ENCODE measurements around a stretch of chr3.

DNA sequence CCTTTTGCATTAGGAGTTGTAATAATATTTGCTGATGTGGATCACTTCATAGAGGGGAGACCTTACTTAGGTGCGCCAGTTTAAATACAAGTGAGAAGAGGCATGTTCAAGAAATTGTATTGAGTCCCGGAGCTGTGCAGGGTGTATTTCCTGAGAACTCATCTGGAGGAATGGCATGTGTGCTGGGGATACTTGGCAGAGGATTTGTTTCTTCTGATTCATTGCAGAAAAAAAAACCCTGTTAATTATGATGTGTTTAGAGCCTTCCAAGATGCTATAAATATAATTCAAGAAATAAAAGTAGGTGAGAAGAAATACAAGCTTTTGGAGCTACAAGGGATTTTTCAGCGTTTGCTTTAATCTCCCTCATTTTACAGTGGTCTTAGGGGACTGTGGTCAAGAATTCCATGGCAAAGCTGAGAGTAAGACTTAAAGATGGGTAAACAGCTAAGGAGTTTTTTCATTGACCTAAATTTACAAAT is 97.6 kb downstream of the TPRG1 start:
- PRO-cap, 10 experiments, result peak in 2 of 10 experiments; most common minus-strand start position 164 of the sequence (in 2)

GRCh38 chr3:189324504-189325307 is 152.9 kb downstream of the TPRG1 start:
- PRO-cap, 10 experiments, result peak in 1 of 10 experiments; most common plus-strand start chr3:189325050 (in 1); most common minus-strand start chr3:189324774 (in 1)

- PRO-cap, 10 experiments, result no peak in any of the 10 experiments
Observed at GRCh38 chr3:189490815-189491275, 140.3 kb upstream of the TP63 start.

- PRO-cap, 10 experiments, result no peak in any of the 10 experiments
Observed at GRCh38 chr3:189702221-189702636, 71.0 kb downstream of the TP63 start.

DNA sequence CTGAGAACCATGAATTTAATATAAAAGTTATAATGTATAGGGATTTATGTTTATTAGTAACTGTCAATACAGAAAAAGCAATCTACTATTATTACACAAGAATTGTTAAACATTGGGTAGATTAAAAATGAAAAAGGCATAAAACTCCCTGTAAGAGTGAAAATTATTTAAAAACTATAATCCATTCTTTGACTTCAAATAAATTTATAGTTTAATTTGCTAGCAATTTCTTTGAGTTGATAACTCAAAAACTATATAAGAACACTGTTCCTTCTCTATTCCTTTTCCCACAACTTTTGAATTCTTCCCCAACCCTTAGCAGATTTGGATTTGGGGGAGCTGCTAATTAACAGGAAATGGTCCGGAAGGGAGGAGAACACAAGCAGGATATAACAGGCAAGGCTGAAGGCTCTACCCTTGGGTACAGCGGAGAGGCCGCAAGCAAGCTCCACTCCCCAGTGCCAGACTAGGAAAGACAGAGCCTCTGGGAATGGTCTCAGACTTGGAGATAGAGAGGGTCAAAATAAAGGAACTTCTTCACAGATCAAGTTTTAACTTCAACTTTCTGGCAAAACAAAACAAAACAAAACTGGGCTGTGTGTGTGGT is 160.8 kb downstream of the TP63 start:
- PRO-cap, 10 experiments, result no peak in any of the 10 experiments

DNA sequence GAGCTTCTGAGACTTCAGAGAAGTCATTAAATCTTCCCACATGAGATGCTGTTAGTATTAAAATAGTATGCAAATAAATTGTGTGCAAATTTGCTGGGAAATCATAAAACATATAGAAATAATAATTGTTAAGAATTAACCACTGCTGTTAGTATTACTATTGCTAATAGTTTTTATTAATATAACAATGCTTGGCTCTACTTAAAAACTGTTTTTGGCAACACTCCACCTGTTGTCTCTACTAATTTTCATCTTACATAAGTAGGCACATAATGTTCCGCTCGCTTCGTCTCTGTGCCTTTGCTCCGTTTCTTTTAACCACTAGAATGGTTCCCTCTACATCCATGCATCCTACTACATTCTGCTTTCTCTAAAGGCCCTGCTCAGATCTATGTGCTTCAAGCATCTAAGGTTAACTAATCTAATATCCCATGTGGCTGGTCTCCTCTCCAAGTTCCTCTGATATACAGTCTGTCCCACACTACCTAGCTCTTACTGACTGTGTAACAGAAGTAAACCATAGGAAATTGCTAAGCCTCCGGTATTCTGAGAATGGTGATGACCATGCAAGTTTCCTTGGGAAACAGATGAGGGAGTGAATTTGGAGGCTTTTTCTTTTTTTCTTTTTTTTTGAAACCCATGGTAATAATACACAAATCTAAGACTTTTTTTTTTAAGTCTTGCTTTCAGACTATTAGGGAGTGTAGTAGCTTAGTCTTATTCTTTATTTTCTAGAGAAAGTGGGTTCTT is 138.3 kb downstream of the P3H2 start:
- PRO-cap, 10 experiments, result no peak in any of the 10 experiments

DNA sequence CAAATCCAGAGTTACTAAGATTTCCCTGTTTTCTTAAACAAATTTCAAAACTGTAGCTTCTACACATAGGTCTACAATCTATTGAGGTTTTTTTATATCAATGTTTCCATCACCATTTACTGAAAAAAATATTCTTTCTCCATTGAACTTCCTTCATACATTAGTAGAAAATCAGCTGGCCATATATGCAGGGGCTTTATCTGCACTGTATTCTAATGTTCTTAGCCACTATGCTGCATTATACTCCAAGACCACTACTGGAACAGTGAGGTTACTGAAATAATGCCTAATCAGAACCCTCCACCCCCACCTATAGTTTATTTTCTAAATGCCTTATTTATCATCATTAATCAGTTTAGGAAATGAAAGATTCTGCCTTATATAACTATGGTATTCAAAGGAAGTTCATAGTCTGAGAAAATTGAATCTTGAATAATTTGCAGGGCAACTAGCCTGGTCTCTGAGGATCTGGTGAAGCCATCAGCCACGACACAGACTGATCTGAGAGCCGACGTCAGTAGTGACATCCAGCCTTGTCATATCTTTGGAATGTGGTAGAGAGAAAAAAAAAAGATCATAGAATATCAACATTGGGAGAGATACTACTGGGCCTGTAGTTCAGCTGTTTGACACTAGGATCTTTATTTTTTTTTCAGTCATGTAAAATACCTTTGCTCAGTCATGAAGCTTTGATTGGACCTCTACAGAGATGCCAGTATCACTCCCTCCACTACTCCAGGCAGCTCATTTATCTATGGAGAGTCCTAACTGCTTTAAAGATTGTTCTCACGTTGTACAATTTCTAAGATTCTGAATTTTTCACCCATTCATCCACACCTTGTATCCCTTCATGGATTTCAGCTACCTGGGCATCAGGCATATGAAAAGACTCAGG is 66.6 kb downstream of the P3H2 start:
- PRO-cap, 10 experiments, result no peak in any of the 10 experiments

DNA sequence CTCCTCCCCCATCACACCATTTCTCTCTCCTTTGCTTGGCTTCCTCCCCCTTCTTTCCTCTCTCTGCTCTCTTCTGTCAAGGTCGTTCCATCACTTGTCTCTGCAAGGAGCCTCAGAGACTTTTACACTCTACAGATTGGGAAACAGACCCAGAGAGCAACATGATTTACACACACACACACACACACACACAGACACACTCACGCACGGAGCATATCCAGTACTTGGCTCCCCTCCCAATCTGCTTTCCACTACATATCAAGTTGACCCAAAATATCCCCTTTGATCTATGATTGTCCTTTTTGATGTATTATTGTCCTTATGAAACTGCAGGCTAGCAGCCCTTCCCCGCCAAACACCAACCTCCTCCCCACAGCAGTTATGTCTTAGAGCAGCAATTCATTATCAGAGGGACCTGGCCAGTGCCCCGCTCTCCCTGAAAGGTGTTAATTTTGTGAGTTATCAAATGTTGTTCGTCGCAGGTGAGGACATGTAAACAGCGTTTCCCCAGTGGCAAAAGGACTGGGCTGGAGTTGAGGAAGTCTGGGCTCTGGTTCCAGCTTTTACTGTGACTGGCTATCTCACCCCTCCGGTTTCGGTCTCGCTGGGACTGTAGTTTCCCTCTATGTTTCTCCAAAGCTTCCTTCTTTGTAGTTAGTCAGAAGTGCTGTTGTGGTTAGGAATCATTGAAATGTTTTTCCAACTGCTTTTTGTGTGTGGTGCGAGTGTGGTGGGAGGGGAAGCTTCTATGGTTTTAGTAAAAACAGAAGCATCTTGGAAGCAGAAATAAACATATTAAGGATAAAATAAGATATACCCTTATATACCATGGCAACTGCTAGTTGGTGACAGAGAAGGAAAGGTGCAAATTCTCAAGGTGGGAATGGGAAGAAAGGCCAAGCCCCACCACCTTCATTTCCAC is 851 bp upstream of the CLDN1 start:
- PRO-cap, 10 experiments, result peak in 1 of 10 experiments; most common plus-strand start position 402 of the sequence (in 1); most common minus-strand start position 96 of the sequence (in 1)

- PRO-cap, 10 experiments, result no peak in any of the 10 experiments
Observed at GRCh38 chr3:190521896-190522321, 8.0 kb downstream of the IL1RAP start.

- PRO-cap, 10 experiments, result no peak in any of the 10 experiments
Observed at GRCh38 chr3:190585650-190586292, 71.9 kb downstream of the IL1RAP start.

DNA sequence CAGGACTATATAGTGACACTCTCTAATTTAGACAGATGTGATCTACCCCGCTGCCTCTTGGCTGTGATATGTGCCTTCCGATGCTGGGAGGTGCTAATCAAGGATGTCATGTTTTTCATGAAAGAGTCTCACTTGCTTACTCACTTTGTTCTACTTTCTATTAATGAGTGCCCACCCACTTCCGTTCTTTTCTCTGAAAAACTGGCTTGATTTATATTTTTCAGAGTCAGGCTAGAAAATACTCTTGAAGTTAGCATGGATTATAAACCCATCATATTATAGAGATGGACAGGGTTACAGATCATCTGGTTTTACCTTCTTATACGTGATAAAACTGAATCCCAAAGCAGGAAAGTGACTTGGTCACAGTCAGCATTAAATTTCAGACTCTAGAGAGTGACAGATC is 72.9 kb downstream of the IL1RAP start:
- PRO-cap, 10 experiments, result no peak in any of the 10 experiments

GRCh38 chr3:190616692-190617261 is 102.9 kb downstream of the IL1RAP start:
- PRO-cap, 10 experiments, result no peak in any of the 10 experiments

GRCh38 chr3:190618639-190619034 is 104.8 kb downstream of the IL1RAP start:
- PRO-cap, 10 experiments, result no peak in any of the 10 experiments

DNA sequence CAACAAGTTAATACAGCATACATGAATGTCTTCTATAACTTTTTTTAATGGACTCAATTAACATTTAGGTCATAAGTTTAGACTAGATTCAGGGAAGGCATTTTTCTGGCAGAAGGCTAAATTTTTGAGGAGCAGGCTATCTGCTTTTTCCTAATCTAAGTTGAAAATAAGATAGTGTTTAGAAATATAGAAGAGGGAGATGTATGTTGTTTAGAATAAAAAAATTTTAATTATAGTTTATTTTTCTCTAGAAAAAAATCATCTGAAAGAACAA is 30.9 kb upstream of the OSTN start:
- PRO-cap, 10 experiments, result peak in 4 of 10 experiments; most common plus-strand start position 101 of the sequence (in 4)

DNA sequence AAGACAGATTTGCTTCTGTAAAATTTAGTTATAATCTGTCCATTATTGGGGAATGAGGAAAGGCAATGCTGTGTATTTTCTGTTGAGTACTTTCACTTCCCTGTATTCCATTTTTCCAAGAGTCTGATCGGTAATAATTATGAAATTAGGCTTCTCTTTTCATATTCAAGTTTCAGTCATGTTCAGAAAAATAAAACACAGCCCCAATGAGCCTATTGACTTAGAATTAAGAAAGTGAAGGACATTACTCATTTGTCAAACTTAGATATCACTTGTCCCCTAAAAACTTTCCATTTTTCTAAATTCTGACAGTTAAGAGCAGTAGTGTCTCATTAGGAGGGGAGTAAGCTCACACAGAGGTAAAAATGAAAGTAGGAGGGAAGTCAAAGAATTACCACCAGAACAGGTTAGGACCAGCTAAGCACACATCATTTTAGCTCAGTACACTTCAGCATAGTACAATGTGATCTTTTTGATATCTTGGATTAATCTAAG is 64.2 kb downstream of the OSTN start:
- PRO-cap, 10 experiments, result no peak in any of the 10 experiments

DNA sequence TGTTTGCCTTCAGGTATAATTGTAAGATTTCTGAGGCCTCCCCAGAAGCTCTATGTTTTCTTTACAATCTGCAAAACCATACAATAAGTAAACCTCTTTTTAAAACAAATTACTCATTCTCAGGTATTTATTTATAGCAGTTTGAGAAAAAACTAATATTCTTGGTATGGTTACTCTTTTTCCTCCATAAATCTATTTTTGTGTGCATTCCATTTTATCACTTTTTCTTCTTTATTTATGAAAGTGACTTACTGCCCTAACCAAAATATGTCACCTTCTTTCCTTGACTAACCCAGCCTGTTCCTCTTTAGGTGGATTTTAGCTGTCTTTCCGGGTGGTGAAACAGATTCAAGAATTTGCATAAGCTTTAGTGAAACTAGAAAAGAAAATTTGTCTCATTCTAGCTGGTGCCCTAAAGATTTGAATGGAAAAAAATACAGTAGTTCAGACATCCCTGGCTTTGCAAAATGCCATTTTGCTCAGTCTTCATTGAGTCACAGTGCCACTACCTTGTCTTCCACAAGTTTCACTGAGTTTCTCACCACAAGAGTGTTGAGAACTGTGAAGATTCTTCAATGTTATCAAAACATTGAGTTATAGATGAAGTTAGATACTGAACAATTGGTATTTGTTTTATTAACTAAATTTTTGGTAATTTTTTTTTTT is 28.2 kb upstream of the CCDC50 start:
- PRO-cap, 10 experiments, result no peak in any of the 10 experiments

- PRO-cap, 10 experiments, result peak in 1 of 10 experiments; most common plus-strand start chr3:191329061 (in 1); most common minus-strand start chr3:191329062 (in 1)
Observed at GRCh38 chr3:191328973-191329158, 328 bp upstream of the CCDC50 start.

GRCh38 chr3:191331132-191331452 is 766 bp upstream of the UTS2B start:
- PRO-cap, 10 experiments, result no peak in any of the 10 experiments

DNA sequence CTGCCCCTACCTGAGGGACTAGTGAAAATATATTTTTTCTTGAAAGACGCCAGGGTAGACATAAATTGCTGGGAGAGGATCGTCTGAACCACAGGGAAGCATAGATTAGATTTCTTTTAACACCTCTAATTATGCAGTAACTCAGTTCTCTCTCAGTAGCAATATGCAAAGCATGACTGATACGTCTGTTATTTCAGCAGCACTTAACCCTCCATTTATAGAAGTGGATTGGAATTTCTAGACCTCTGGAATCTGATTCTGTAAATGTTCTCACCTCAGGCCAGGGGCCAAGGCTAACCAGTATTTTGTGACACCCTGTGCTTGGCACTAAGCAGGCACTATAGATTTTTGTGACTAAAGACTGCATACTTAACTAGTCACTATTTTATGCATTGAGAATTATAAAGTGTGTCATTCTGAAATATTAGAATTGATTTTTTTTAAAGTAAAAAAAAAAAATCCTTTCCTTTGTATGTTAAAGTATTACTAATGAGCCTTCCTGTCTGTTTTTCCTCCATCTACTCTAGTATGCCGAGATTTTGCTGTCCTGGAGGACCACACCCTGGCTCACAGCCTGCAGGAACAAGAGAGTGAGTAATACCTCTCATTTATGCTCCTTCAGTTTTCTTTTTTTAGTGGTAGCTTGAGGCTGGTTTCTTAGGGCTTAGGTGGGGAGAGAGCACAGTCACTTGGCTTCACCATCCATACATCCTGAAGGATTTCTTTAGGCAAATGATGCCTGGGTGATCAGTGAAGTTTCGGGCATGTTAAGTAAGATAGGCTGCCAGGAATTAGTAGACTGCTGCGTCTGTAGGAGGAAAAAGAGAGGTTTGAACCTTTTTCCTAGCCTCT is 26.5 kb upstream of the UTS2B start:
- PRO-cap, 10 experiments, result no peak in any of the 10 experiments

DNA sequence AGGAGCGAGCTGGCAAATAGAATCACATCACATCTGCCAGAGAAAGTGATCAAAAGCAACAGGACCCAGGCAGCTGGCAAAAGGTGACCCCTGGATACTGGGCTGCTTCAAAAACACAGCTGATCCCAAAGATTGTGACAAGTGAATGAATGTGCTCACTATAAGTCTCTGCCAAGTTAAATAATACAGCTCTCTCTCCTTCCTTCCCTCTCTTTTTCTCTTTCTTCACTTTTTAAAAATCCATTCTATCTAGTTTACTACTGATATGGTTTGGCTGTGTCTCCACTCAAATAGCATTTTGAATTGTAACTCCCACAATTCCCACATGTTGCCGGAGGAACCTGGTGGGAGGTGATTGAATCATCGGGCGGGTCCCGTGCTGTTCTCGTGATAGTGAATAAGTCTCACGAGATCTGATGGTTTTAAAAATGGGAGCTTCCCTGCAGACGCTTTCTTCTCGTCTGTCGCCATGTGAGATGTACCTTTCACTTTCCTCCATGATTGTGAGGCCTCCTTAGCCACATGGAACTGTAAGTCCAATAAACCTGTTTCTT is 35.8 kb upstream of the PYDC2 start:
- PRO-cap, 10 experiments, result peak in 1 of 10 experiments; most common plus-strand start position 451 of the sequence (in 1)